Spleen (tissue), 7 donors: ENCODE measurements around a stretch of chr16.

DNA sequence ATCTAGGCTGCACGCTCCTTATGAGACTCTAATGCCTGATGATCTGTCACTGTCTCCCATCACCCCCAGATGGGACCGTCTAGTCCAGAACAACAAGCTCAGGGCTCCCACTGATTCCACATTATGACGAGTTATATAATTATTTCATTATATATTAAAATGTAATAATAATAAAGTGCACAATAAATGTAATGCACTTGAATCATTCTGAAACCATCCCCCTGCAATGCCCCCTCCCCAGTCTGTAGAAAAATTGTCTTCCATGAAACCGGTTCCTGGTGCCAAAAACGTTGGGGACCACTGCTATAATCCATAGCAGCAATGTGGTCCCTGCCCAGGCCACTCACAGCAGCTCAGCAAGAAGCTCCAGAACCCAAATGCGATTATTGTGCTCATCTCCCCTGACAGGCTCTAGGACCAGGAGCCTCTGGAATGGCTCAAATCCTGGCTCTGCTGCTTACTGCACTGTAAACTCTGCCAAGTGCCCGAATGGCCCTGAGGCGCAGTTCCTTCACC lies 34.8 kb downstream of the EMP2 start:
- PRO-cap, 4 experiments, result no peak in any of the 4 experiments
- RAMPAGE, long total RNA, 4 experiments, result no peak in any of the 4 experiments

- PRO-cap, 4 experiments, result no peak in any of the 4 experiments
- RAMPAGE, long total RNA, 4 experiments, result no peak in any of the 4 experiments
Measured at GRCh38 chr16:10578328-10579394, 1.7 kb downstream of the EMP2 start.

- PRO-cap, 4 experiments, result peak in 2 of 4 experiments; most common plus-strand start chr16:10829305 (in 2); most common minus-strand start chr16:10828926 (in 1)
- RAMPAGE, long total RNA, 4 experiments, result no peak in any of the 4 experiments
Measured at GRCh38 chr16:10828756-10829514, 10.3 kb upstream of the TVP23A start.

DNA sequence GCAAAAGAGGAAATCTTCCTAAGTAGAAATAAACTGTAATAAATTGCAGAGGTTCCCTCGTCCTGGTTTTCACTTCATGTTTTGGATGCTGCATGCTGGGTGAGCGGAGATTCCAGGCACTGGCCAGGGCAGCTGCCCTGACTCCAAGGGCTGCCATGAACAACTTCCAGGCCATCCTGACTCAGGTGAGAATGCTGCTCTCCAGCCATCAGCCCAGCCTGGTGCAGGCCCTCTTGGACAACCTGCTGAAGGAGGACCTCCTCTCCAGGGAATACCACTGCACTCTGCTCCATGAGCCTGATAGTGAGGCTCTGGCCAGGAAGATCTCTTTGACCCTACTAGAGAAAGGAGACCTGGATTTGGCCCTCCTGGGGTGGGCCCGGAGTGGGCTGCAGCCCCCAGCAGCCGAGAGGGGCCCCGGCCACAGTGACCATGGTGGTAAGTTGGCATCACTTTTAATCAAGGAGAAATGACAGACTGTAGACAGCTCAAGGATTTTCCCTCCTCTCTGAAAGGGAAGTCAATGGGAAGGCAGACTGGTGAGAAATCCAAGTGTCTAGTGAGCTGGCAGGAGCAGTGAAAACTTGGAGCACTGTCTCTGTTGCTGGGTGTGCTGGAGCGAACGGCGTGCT lies 10.8 kb upstream of the CIITA start:
- PRO-cap, 4 experiments, result no peak in any of the 4 experiments
- RAMPAGE, long total RNA, 4 experiments, result start-site peak on the plus strand in 1 of 4 experiments, centred at position 94 of the sequence, 13 reads per replicate

DNA sequence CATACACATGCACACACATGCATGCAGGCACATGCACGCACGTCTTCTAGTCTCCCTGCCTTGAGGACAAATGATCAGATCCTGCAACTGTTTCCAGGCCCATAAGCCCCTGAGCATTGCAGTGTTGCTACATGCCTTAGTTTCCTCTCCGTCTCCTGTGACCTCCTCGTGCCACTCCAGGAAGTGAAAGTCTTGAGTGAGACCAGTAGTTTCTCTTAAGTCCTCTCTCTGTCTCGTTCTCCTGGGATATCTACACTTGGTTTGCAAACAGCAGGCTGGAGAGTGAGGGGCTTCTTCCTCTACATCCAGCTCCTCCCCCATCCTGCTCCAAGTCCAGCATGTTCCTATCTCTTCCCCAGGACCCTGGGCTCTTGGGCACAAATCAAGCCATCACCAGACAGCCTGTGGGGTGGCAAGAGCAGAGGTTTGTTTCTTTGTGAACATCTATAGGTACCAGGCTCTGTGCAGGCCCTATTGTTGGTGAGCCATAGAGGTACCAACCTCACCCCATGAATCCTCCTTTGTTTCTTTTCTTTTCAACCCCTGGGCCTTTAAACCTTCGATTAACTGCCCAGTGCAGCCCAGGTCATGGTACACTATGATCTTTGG lies 8.4 kb downstream of the CIITA start:
- PRO-cap, 4 experiments, result no peak in any of the 4 experiments
- RAMPAGE, long total RNA, 4 experiments, result start-site peak on the minus strand in 1 of 4 experiments, centred at position 368 of the sequence, 8 reads per replicate

GRCh38 chr16:10929696-10930296 lies 12.5 kb downstream of the DEXI start:
- PRO-cap, 4 experiments, result peak in 3 of 4 experiments; most common plus-strand start chr16:10930120 (in 2); most common minus-strand start chr16:10929899 (in 2)
- RAMPAGE, long total RNA, 4 experiments, result no peak in any of the 4 experiments

DNA sequence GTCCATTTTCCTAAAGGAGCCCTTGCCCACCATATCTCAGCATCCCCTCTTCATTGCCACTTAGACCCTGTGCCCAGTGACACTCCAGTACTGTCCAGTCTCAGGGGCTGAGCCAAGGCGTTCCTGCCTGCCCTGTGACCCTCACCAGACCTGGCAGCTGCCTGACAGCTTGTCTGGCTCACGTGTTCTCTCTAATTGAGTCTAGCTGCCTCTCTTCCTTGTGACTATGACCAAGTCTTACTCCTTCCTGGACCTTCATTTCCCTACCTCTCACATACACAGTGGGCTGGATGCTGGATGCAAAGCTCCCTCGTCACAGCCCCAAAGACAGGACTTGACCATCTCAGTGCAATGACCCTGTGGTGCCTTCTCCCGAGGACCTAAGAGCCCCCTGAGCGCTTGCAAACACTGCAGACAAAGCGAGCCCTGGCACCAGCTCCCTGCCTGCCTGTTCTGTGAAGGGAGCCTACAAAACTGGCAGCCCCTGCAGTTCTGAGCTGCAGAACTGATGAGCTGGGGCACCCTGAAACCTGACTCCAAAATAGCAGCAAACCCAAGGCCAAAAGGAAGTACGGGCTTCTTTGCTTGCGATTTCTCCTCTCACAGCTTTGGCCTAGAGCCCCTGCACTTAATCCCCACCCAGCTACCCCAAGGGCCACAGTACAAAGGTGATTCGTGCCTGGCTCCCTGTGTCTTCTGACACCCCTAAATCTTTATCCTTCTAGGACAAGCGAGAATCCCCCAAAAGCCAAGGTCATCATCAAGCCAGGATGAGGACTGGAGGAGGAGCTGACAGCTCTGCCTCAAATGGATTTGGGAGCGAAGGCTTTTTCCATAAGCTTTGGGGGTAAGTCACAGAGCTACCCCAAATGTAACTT lies 1.6 kb downstream of the DEXI start:
- PRO-cap, 4 experiments, result peak in 3 of 4 experiments; most common plus-strand start position 502 of the sequence (in 3); most common minus-strand start position 532 of the sequence (in 1)
- RAMPAGE, long total RNA, 4 experiments, result no peak in any of the 4 experiments

DNA sequence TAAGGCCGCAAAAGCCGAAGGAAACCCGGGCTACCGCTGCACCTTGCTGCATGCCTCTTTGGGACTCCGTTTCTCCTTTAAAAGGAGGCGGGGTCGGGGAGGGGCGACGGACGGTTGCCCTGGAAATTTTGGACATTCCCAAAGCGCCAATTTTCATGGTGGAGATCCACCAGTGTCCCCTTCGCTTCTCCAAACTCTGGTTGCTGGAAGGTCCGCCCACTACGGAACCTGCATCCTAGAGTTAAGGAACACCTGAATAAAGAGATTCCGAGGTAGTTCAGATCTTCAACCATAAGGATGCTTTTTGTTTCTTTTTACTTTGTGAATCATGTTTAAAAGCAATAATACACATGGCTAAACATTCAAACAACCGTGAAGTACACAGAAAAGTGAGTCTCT lies 458 bp upstream of the DEXI start:
- PRO-cap, 4 experiments, result peak in 1 of 4 experiments; most common plus-strand start position 195 of the sequence (in 1)
- RAMPAGE, long total RNA, 4 experiments, result no peak in any of the 4 experiments

DNA sequence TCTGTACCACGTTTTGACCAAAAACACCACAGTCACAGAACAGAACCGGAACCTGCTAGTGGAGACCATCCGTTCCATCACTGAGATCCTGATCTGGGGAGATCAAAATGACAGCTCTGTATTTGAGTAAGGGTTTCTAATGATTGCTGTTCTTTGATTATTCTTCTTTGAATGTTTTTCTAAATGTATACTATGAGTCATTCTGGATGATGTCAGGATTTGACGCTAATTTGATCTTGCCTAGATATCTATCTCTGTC lies 13.3 kb downstream of the CLEC16A start:
- PRO-cap, 4 experiments, result no peak in any of the 4 experiments
- RAMPAGE, long total RNA, 4 experiments, result no peak in any of the 4 experiments

- PRO-cap, 4 experiments, result no peak in any of the 4 experiments
- RAMPAGE, long total RNA, 4 experiments, result no peak in any of the 4 experiments
Measured at GRCh38 chr16:10992751-10993317, 48.5 kb downstream of the CLEC16A start.

- PRO-cap, 4 experiments, result peak in 2 of 4 experiments; most common minus-strand start chr16:11094975 (in 2)
- RAMPAGE, long total RNA, 4 experiments, result no peak in any of the 4 experiments
Measured at GRCh38 chr16:11094818-11095405, 150.5 kb downstream of the CLEC16A start.

DNA sequence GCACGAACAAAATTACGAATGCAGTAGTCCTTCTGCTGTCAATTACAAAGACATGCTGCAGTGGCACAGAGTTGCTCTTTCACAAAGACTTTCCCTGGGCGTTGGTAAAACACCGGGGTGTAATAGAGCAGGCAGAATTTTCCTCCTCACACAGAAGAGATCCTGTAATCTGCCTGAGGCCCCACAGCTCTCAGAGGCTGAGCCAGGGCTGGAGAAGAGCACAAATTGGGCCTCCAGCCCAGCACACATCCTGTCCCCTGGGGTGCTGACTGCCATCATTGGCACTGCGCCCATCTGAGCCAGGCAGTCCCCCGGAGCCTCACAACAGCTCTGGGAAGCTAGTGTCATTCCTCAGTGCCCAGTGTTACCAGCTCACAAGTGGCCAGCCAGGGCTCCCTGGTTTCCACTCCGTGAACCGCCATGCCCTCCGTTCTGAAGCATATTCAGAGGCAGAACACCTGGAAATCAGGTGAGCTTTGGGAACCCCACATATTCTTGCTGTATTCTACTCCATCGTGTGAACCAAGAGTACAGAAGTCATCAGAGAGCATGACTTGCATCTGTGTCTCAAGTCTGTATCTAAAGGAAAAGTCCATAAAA lies 119.4 kb downstream of the SOCS1 start:
- PRO-cap, 4 experiments, result no peak in any of the 4 experiments
- RAMPAGE, long total RNA, 4 experiments, result no peak in any of the 4 experiments

- PRO-cap, 4 experiments, result peak in 3 of 4 experiments; most common minus-strand start chr16:11213632 (in 3)
- RAMPAGE, long total RNA, 4 experiments, result no peak in any of the 4 experiments
Measured at GRCh38 chr16:11213532-11213790, 42.5 kb downstream of the SOCS1 start.

DNA sequence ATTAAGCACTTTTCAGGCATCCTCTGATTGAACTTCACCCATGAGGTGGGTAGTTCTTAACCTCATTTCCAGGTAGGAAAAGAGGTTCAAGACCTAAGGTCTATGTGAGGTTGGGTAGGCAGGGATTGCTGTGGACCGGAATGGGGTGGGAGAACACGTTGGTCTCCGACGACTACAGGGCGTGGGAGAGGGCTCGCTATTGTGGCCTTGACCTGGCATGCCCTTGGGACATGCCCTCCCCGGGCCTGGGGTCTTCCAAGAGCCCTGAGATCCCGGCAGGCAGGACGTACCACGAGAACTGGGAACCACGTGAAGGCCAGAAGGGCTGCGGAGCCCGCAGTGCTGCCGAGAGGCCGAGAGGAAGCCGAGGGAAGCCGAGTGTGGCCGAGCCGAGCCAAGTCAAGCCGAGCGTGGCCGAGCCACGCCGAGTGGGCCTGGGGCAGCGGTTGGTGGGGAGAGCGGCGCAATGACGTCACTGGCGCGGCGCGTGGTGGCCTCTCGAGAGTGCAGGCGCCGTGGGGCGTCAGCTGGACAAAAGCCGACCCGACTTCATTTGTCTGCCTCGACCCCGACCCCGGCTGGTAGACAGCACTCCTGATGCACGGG lies 6.8 kb downstream of the SOCS1 start:
- PRO-cap, 4 experiments, result no peak in any of the 4 experiments
- RAMPAGE, long total RNA, 4 experiments, result start-site peak on the plus strand in 1 of 4 experiments, centred at position 494 of the sequence, 6 reads per replicate

- PRO-cap, 4 experiments, result no peak in any of the 4 experiments
- RAMPAGE, long total RNA, 4 experiments, result no peak in any of the 4 experiments
Measured at GRCh38 chr16:11555143-11555560, 28.1 kb upstream of the ENSG00000188897 start.

DNA sequence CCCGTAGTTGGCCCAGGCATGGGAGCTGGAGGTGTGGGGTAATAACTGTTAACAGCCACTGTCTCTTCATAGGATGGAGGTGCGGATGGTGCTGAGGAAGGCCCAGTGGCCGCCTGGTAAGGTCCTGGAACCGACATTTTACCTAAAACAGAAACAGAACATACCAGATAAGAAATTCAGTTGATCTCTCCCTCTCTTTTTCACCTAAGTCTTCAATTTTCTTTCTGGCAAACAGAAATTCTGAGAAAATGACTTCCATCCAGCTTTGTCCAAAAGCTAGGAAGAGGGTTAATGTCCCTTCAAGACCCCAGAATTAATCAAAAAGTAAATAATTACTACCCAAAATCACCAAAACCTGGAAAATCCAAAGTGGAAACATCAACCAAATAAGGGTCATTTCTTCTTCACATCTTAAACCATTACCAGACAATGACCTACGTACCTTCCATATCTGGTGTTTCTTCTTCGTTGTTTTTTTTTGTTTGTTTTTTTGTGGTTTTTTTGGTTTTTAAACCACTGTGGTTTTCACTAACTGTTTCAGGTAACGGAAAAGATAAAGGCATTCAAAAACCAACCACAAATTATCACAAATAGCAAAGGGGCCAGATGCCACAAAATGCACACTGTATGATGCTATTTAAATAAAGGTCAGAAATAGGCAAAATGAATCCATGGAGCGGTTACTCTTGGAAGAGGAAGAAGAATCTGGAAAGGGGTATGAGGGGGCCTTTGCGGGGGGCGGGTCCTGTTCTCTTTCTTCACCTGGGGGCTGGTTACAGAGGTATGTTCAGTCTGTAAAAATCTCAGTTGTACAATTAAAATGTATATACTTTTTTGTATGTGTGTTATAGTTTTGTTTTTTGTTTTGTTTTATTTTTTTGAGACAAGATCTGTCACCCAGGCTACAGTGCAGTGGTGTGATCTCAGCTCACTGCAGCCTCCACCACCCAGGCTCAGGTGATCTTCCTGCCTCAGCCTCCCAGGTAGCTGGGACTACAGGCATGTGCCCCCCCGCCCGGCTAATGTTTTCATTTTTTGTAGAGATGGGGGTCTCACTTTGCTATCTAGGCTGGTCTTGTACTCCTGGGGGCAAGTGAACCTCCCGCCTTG lies 29.8 kb downstream of the LITAF start:
- PRO-cap, 4 experiments, result no peak in any of the 4 experiments
- RAMPAGE, long total RNA, 4 experiments, result no peak in any of the 4 experiments

GRCh38 chr16:11641150-11641774 lies 27.0 kb upstream of the SNN start:
- PRO-cap, 4 experiments, result no peak in any of the 4 experiments
- RAMPAGE, long total RNA, 4 experiments, result no peak in any of the 4 experiments

DNA sequence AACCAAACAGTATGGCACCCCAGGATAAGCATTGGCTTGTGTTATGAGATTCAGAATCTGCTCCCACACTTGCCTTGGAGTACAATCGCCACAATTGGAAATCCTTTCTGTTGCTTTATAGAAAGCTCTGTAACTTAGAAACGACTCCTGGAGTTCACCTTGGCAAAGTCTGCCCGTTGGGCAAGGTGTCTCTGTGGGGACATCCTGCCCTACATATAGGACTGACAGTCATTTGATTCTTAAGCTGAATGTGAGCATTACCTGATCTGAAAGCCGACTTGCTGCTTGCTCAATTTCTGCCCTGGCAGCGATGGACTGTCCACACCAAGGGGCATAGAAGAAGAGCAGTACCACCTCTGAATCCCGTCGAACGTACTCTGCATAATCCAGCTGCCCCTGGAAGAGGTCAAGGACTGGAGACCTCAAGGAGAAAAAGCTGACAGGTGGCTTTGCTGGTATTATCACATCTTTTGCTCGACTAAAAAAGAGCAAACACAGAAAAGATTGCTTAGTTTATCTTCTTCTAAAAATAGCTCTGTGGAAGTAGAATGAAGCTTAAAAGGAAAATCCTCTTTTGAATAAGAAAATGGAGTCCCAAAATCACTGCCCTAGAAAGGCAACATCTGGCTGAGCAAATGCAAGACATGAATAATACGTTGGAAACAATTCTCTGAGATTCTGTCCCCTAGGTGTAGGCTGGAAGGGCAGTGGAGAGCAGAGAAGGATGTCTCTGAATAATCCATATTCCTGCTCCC lies 6.7 kb downstream of the TXNDC11 start:
- PRO-cap, 4 experiments, result no peak in any of the 4 experiments
- RAMPAGE, long total RNA, 4 experiments, result start-site peak on the minus strand in 1 of 4 experiments, centred at position 327 of the sequence, 14 reads per replicate

GRCh38 chr16:11768192-11768638 lies 25.6 kb upstream of the TXNDC11 start:
- PRO-cap, 4 experiments, result no peak in any of the 4 experiments
- RAMPAGE, long total RNA, 4 experiments, result no peak in any of the 4 experiments

- PRO-cap, 4 experiments, result no peak in any of the 4 experiments
- RAMPAGE, long total RNA, 4 experiments, result no peak in any of the 4 experiments
Measured at GRCh38 chr16:11870384-11871296, 19.3 kb upstream of the RSL1D1 start.